Umbilical cord (tissue), 2 donors: ENCODE results near the gene NRDE2.

DNA sequence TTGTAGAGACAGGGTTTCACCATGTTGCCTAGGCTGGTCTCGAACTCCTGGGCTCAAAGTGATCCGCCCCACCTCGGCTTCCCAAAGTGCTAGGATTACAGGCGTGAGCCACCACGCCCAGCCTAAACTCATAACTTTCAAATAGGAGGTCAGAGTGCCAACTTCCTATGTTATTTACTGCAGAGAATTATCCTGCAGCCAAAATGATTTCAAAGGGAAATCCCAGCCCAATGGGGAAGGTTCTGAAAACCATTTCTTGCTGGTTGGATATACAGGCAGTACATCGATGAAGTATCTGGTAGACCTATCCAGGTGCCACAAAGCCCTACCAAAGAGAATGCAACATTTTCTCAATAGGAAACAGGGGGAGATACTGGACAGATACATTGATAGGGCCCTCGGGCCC, 13.7 kb downstream of the FOXN3 start:
- RAMPAGE, long total RNA, result no peak

DNA sequence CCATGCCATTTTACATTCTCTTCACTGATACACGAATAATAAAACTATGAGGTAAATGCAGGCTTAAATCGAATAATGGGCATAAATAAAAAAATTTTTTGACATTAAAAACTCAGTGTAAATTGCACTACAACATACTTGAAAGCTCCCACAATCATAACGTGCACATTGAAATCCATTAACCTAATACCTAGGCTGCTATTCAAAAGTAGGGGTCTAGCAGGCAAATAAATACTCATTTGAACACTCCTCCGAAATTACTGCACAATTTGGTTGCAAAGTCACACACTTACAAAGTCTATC, 76.1 kb upstream of the FOXN3 start:
- RAMPAGE, long total RNA, result no peak

DNA sequence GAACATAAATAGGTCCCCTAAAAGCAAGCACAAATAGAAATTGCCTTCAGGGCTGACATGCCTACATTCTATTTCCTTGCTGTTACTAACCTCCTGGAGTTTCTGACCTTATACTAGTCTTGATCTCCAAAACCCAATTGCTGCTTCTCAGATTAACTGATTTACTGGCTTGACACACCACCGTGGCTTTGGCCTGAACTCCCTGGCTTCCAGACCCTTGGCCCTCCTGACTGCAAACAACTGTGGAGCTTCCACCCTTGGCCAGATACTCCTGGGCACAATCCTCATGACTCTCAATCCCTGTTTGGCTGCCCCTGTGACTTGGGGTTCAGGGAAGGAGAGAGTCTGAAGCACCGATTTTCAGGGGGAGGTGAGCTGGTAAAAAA, 242.2 kb upstream of the FOXN3 start:
- RAMPAGE, long total RNA, result no peak

DNA sequence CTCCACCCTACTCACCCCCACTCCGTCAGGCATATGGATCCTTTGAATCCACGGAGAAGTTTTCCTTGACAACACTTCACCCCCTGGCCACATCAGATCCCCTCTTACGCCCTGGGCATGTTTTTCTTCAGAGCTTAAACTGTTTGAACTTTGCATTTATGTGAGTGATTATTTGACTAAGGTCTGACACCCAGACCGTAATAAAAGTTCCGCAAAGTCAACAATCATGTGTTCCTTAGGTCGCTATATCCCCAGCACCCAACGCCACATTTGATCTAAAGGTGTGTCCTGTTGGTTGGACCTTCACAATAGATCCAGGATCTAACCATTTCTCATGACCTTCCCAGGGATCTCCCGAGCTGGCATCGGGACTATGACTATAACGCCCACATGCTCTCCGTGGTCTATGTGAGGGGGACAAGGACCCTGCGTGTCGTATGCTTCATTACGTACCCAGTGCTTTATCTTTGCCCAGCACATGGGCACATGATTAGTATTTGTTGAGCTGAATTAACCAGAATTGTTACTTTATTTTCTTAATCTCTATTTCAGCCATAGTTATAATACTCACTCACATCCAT, 255.9 kb upstream of the FOXN3 start:
- RAMPAGE, long total RNA, result no peak

GRCh38 chr14:89813711-89814258, 140.7 kb downstream of the EFCAB11 start:
- RAMPAGE, long total RNA, result no peak

DNA sequence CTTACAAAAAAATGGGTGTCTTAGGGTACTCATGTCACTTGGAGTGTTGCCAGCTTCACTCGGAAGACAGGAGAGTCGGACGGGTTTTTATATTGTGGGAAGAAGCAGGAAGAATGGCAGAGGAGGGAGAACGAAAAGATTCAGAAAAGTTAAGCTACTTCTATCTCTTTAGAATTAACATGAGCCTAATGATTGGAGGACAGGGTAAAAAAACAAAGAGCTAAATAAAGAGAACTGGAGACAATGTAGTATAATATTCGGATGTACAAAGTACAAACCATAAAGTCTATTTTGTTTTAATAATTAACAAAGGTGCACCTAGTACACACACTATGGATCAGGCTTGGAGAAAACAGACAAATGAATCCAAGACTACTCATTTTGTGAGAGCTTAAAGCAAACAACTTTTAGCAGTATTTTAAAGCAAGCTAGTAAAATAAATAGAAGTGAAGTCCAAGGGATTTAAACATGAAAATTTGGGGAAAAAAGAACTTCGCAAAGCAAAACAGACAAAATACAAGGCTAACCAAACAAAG, 43.8 kb downstream of the EFCAB11 start:
- RAMPAGE, long total RNA, result no peak

- RAMPAGE, long total RNA, result no peak
These were observed 865 bp downstream of the TDP1 start for GRCh38 chr14:89956641-89956943.

- RAMPAGE, long total RNA, result no peak
These were observed at the start of gene NRDE2 for GRCh38 chr14:90331423-90332554. Gene NRDE2, minus strand, starts transcription at chr14:90331941.

DNA sequence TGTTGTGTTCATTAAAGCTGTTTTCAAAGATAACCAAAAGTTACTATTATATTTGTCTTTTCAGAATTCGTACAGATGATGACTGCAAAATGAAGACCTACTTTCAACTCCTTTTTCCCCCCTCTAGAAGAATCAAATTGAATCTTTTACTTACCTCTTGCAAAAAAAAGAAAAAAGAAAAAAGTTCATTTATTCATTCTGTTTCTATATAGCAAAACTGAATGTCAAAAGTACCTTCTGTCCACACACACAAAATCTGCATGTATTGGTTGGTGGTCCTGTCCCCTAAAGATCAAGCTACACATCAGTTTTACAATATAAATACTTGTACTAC, 7.8 kb downstream of the CALM1 start:
- RAMPAGE, long total RNA, result no peak

GRCh38 chr14:90516543-90516880, 119.7 kb downstream of the CALM1 start:
- RAMPAGE, long total RNA, result no peak

DNA sequence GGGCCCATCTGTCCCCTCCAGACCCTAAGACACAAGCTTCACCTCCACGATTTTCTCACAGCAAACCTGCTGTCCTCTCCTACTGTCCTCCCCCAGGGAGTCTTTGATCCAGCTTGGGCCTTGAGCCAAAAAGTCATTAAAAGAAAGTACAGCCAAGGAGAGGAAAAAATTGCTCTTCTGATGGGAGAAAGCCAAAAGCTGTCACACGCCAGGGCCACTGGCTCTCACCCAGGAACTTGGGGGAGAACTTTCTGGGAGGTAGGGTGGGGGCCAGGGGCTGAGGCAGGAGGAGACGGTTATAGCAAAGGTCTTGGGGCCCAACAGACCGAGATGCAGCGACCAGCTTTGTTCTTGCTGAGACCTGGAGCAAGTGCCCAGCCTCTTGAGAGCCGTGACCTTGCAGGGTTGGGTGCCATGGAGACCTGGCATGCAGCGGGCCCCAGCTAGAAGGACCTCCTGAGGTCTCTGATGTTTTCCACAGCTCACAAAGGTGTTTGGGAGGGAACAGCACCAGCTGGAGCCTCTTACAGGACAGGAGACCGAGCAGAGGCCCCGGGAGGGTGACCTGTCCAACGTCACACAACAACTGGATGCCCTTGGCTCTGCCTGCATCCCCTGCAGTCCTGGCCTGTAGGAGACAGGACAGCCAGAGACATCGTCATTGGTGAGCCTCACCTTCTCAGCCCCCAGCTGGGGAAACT, 124.4 kb downstream of the CALM1 start:
- RAMPAGE, long total RNA, result no peak

DNA sequence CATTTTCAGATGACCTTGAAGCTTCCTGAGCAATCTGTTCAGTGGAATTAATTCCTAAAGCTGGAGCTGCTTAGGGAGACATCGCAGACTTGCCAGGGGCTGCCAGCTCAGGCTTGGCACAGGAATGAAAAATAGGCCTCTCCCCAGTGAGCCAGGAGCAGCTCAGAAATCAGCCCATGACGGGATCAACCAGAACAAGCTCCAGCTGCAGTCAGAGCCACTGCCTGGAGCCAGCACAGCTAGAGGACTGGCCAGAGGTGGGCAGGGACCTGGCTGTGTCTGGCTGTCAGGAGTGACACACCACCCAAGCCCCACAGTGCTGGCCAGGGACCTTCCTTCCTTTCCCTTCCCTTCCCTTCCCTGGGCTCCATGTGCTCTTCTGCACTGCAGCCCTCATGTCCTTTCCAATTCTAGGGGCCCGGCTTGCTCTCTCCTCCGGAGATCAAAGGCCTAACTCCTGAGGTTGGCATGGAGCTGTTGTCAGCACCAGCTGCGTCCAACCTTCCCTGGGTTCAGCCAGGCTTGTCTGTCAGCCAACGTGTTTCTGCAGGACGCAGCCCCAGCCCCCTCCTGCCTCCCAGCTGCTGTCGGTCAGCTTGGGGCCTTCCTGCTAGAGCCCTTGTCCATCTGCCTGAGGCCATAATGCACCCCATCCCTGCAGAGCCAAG, 149.2 kb downstream of the CALM1 start:
- RAMPAGE, long total RNA, result no peak

GRCh38 chr14:90624772-90625720, 191.2 kb downstream of the TTC7B start:
- RAMPAGE, long total RNA, result no peak

DNA sequence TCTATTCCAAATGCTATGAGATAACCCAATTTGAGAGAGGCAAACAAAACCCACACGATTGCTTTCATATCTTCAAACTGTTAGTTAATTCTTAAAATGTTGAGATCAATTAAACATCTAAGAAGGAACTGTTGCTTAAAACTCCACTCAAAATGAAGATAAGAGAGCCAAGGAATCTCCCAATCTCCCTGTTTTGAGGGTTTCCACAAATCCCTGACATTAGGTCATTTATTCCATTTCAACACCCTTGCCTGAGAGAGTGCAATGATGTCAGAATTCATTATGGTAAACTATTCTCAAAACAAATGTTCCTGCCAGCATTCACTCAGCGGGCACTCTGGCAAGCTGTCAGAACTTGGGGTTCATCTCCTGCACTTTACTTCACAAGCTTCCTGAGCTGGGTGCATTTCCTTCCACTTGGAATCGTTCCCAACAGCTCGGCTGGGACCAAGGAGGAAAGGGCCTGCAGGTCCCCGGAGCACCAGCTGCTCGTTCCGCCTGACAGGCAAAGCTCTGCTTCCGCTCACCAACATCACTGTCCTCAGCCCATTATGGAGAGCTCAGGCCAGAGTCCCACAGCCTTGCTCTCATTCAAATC, 117.8 kb downstream of the TTC7B start:
- RAMPAGE, long total RNA, result no peak

GRCh38 chr14:90739349-90739764, 76.9 kb downstream of the TTC7B start:
- RAMPAGE, long total RNA, result no peak

- RAMPAGE, long total RNA, result no peak
These were observed 34.3 kb upstream of the TTC7B start for GRCh38 chr14:90850507-90851002.

DNA sequence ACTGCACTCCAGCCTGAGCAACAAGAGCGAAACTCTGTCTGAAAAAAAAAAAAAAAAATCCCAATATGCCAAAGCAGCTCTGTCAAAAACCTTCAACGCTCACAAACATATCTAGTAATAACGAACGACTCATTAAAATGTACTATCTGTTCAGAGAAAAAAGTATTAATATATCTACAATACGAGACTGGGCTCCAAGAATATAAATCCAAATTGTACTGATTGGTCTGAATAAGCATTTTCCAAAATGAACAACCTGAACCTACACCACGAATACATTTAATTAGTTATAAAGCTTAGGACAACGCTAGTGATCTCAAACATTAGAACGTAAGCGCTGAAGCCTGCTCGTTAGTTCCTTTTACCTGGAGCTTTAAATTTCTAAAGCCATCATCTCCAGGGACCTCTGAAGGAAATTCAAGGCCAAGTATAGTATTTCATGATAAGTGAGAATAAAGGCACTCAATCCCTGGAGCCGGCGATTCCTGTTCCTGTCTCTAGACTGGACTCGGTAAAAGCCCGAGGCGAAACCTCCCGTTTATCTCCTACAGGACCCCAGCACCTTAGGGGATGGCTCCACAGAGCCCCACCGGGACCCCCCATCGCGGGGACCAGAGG, 1.0 kb downstream of the RPS6KA5 start:
- RAMPAGE, long total RNA, result no peak

GRCh38 chr14:91142333-91142808, 28.5 kb downstream of the DGLUCY start:
- RAMPAGE, long total RNA, result no peak

DNA sequence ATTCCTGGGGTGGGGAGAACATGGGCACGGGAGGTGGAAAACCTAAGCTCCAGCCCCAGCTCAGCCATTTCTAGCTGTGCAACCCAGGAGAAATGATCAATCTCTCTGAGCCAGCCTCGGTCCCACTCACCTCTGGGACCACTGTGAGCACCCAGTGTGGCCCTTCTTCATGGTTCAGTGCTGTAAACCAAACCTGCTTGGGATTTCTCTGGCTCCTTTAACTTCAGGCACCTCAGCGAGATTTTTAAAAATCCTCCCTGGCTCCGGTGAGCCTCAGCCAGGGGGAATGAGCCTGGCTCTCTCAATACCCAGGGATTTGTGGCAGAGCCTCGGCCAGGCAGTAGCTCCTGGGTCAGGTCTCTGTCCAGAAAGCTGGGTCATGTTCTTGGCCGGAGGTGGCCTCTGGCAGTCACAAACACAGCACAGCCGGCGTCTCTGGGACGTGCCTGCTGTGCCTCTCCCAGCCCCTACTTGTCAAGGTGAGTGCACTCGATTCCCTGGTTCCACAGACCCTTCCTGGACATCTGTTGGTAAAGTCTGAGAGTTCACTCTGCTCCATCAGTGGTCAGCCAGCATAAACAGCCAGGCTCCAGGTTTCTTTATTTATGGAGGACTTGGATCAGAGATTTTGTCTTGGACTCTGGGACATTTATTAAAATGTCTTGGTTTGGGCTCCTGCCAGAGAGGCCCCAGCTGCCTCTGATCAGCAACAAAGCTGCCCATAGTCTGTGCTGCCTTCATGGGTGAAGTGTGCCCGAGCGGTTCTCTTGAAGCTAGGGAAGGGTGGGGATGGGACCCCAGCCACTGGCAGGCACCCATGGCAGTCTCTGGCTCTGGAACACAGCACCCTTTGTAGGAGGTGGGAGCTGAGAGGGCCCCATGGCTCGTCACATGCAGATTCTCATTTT, 56.6 kb downstream of the DGLUCY start:
- RAMPAGE, long total RNA, result no peak

DNA sequence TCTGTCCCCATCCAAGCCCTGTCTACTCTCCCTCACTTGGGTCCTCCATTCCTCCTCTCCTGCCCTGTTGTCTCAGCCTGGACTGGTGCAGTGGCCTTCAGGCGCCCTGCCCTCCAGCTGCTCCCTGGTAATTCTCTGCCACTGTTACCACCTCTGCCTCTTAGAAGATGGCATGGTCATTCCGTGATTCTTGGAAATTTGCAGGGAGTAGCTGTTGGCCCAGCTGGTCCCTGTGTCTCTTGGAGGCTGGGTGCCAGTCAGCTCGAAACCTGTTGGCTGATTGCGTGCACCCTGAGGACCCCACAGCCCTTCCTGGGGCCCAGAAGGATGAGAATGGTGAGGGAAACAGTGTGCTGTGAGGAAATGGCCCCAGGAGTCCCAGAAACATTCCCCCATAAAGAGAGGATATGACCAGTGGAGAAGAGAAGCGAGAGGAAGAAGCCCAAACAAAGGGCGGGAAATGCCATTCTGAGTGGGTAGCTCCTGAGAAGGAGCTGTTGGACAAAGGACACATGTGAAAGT, 22.4 kb downstream of the GPR68 start:
- RAMPAGE, long total RNA, result no peak